Urinary bladder (tissue), 3 donors: ENCODE data around the gene ANKS6.

- PRO-cap, result no peak
- RAMPAGE, long total RNA, result no peak
Observed at GRCh38 chr9:98108119-98108348, 11.0 kb downstream of the TRIM14 start.

DNA sequence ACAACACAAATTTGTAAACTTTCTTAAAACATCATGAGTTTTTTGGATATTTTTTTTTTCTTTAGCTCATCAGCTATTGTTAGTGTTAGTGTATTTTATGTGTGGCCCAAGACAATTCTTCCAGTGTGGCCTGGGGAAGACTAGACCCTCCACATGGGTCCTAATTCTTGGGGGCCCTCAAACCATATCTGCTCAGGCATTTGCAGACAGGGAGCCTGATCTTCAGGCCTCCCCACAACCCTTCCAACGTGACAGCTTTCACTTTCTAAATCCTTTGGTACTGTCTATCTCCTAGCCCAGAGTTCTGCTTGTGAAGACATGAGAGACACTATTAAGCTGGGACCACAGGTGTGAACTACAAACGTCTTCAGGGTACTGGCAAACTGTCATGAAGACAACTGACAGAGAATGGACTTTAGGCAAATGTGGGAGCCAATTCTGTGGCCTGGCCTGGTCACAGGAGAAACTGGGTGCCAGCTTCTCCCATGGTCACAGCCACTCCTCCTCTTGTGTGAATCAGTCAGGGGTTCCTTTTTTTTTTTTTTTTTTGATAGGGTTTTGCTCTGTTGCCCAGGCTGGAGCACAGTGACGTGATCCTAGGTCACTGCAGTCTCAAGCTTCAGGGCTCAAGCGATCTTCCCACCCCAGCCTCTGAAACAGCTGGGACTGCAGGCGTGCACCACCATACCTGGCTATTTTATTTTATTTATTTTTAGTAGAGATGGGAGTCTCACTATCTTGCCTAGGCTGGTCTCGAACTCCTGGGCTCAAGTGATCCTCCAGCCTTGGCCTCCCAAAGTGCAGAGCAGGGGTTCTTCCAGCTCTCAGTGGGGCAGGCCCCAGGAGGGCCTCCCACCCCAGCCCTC lies 10.4 kb downstream of the TRIM14 start:
- PRO-cap, result no peak
- RAMPAGE, long total RNA, result no peak

GRCh38 chr9:98118040-98118718 lies 843 bp downstream of the TRIM14 start:
- PRO-cap, result no peak
- RAMPAGE, long total RNA, result no peak

DNA sequence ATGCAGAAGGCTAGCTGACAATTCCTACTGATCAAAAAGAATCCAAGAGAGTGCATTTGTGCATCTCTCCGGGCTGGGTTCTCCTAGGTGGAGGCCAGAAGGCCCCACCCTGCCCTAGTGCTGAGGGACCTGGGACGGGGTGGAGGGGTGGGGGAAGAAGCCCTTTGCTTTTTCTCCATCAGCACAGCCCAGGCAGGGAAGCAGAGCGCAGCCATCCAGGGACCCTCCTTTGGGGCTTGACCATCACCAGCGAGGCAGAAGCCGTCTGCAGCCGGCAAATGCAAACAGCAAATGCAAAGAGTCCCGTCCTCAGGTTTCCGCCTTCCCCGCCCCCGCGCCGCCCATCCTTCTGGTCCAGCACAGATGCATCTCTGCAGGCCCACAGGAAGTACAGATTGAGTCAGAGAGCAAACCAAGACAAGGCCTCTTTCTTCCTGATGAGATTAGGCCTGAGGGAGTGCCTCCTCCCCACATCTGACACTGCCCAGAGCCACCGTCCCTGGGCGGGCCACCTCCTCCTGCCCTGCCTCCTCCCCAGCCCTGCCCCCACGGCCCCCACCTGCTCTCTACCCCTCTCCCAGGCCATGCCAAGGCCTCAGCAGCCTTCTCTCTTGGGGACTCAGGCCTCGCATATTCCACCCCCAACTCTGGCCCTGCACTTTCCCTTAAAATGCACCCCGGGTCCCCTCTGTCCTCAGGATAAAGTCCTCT lies 23.4 kb downstream of the CORO2A start:
- PRO-cap, result no peak
- RAMPAGE, long total RNA, result no peak

GRCh38 chr9:98256594-98257190 lies 1.2 kb upstream of the TBC1D2 start:
- PRO-cap, result no peak
- RAMPAGE, long total RNA, result no peak

GRCh38 chr9:98707118-98707505 lies 1.6 kb downstream of the GABBR2 start:
- PRO-cap, result no peak
- RAMPAGE, long total RNA, result no peak

DNA sequence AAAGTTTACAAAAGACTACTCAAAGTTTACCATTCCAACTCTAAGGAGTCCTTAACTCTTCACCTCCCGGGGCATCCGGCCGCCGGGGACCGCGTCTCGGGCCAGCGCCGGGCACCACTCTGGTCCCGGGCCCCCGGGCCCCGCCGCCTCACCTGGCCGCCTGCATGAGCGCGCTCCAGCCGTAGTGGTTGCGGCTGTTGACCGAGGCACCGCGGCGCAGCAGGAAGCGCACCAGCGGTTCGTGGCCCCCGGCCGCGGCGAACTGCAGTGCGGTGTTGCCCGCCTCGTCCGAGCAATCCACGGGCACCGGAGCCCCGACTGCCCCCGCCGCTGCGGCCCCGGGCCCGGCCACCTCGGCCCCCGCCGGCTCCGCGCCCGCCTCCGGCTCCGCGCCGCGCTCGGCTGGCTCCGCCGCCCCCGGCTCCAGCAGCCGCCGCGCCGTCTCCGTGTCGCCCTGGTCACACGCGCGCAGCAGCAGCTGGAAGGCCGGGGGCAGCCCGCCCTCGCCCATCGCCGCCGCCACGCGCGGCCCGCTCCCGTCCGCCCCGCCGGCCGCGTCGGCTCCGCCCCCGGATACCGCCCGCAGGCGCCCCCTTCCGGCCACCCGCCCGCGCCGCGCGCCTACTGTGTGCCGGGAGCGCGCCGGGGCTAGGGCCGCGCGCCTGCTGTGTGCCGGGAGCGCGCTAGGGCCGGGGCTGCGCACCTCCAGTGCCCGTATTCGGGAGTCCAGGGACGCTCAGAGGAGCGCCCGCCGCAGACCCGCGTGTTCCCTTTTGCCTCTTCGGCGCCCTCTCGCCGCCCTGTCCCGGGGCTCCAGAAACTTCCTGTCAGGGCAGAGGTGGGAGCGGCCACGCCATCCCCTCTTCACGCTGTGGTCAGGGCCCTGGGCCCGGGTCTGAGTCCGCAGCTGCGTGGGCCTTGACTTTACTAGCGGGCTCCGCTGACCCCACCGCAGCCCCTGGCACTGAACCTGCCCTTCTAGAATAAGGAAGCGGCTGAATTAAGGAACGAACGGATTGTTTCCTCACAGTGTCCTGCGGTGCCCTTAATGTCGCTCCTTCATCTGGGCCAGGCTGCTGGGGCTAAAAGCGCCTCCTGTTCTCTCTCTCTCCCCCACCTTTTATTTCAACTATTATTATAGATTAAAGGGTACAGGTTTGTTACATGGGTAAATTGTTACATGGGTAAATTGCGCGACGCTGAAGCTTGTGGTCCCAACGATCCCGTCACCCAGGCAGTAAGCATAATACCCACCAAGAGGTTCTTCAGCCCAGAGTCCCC lies at the start of gene ANKS6:
TSS of gene ANKS6 (minus strand) at position 575 of the 1,281 bp plus-strand sequence.
- PRO-cap, result bidirectional peak, plus-strand start at position 717 of the sequence, minus-strand start at position 547 of the sequence
- RAMPAGE, long total RNA, result no peak

DNA sequence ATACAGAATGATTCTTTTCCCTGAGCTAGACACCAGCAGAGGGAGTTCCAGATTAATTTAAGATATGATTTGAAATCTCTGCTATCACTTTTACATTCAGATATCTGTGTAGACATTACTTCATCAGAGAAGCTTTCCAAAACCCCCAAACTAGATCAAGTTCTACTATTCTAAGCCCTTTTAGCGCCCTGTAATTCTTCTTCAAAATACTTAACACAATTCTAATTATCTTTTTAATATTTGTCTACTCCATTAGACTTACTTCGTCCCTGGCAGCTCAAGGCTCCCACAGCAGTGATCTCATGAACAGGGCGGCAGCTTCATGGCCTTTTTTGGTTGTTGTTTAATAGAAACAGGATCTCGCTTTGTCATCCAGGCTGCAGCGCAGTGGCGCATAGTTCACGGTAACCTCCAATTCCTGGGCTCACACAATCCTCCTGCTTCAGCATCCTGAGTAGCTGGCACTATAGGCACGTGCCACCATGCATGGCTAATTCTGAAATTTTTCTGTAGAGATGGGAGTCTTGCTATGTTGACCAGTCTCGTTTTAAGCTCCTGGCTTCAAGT lies 878 bp upstream of the GALNT12 start:
- PRO-cap, result bidirectional peak, plus-strand start at position 397 of the sequence, minus-strand start at position 304 of the sequence
- RAMPAGE, long total RNA, result no peak

GRCh38 chr9:98953837-98954162 lies 10.1 kb downstream of the COL15A1 start:
- PRO-cap, result no peak
- RAMPAGE, long total RNA, result no peak

DNA sequence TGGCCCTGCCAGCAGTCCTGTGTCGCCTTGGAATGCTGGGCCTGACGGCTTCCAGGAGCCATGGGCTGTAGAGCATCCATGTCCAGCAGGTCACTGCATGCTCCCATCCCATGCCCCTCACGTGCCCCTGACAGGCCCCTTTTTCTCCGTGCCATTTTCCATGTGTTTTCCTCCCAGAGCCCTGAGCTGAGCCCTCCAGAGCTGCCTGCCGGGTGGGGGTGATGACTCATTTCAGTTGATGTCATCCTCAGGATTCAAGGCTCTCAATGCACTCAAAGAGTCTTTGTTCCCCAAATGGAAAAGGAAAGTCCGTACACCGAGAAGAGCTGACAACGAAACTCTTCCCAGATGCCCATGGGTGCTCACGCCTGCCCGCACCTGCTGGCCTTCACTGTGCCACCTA lies 27.4 kb downstream of the COL15A1 start:
- PRO-cap, result bidirectional peak, plus-strand start at position 293 of the sequence, minus-strand start at position 107 of the sequence
- RAMPAGE, long total RNA, result no peak

- PRO-cap, result unidirectional peak, plus-strand start at chr9:98989969
- RAMPAGE, long total RNA, result no peak
Observed at GRCh38 chr9:98989456-98990213, 45.9 kb downstream of the COL15A1 start.

DNA sequence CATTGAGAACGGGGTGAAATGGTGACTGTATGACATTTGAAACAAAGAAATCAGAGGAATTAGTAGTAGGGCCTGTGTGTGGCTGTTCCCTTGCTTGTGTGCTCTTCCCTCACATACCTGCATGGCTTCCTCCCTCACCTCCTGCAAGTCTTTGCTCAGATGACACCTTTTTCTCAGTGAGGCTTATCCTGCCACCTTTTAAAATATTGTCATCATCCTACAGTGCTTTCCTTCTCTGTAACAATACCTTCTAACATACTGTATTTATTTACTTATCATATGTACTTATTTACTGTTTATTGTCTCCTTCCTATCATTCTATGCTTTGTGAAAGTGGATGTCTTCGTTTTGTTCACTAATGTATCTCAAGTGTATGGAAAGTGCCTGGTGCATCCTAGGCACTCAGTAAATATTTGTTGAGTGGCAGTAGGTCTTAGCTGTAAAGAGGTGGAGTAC lies 7.3 kb downstream of the TGFBR1 start:
- PRO-cap, result no peak
- RAMPAGE, long total RNA, result no peak

- PRO-cap, result no peak
- RAMPAGE, long total RNA, result no peak
Observed at GRCh38 chr9:99239279-99240079, 17.4 kb downstream of the SEC61B start.

- PRO-cap, result no peak
- RAMPAGE, long total RNA, result no peak
Observed at GRCh38 chr9:99358616-99359145, 136.6 kb downstream of the SEC61B start.

GRCh38 chr9:99595802-99596393 lies 225.8 kb upstream of the NR4A3 start:
- PRO-cap, result no peak
- RAMPAGE, long total RNA, result no peak

GRCh38 chr9:99905762-99906293 lies 626 bp upstream of the STX17 start:
- PRO-cap, result no peak
- RAMPAGE, long total RNA, result no peak

GRCh38 chr9:100111035-100111681 lies 12.1 kb downstream of the INVS start:
- PRO-cap, result no peak
- RAMPAGE, long total RNA, result no peak

- PRO-cap, result no peak
- RAMPAGE, long total RNA, result no peak
Observed at GRCh38 chr9:100144319-100144576, 45.2 kb downstream of the INVS start.

- PRO-cap, result no peak
- RAMPAGE, long total RNA, result no peak
Observed at GRCh38 chr9:100147774-100148678, 49.0 kb downstream of the INVS start.

- PRO-cap, result no peak
- RAMPAGE, long total RNA, result no peak
Observed at GRCh38 chr9:100446125-100446379, 19.1 kb downstream of the MSANTD3 start.